ENCODE measurements around the gene PSMD1.

DNA sequence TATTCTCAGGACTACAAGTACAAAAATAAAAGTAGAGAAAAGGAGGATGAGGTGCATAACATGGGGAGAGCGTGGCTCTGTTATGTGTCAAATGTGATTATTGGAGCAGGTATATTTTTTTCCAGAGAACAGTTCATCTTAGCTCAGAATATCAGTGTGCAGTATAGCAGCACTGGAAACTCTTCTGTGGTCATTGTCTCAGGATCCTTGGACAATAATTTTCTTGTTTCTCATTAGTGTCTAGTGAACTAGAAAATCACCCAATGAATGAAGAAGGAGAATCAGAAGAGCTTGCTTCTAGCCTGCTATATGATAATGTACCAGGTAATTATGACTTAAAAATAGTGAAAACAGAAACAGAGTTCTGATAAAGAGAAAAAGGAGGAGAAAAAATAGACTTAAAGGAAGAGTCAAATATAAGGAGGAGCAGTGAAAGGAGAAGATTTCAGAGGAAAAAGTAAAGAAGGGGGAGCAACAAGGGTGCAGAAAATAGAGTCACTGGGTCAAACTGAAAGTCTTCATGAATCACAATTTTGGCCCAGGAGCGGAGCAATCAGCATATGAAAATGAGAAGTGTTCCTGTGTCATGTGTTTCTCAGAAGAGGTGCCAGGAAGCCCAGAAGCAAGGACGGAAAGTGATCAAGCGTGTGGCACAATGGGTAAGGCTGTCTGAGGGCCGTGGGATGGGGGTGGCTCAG lies 43.9 kb downstream of the SP140 start:
- RRBS, result no CpG with 5 or more reads among the region's 5 CpGs

GRCh38 chr2:230361502-230361860 lies 34.5 kb downstream of the SP140L start:
- RRBS, result no CpG with 5 or more reads among the region's 3 CpGs

DNA sequence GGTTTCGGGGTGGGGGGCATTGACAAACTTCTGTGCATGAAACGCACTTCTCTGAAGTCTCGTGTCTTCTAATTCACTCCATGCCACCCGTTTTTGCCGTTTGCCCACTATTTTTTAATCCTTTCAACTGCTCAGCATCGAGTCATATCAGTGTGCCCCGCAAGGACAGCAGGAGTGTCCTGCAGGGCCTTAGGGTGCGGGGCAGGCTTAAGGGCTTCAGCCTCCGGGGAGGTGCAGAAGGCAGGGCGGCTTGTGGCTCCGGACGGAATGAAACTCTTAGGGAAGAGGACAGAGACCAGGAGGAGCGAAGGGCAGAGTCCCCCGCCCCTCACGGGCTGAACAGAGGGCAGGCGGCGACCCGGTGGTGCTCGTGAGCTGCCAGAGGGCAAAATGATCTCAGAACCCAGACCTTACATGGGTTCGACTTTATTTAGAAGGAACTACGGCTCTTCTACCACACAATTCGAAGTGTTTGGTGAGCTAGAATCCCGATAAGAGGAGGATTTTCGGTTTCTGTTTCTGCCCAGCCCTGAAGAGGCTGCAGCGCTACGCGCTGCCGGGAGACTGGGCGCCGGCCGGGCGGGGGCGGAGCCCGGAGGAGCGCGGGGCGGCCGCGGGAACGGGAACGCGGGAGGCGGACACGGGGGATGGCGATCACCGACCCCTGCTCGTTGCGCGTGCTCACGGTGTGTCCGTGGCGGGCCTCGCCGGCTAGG lies 4.4 kb upstream of the SP100 start:
- RRBS, result 2% methylated on average over 22 of the region's 54 CpGs

- RRBS, result no CpG with 5 or more reads among the region's 4 CpGs
Measured at GRCh38 chr2:230439667-230440083, 23.7 kb downstream of the SP100 start.

GRCh38 chr2:230526165-230527112 lies 110.4 kb downstream of the SP100 start:
- RRBS, result no CpG with 5 or more reads among the region's 12 CpGs

- RRBS, result no CpG with 5 or more reads among the region's 11 CpGs
Measured at GRCh38 chr2:230643447-230644475, 68.9 kb upstream of the CAB39 start.

DNA sequence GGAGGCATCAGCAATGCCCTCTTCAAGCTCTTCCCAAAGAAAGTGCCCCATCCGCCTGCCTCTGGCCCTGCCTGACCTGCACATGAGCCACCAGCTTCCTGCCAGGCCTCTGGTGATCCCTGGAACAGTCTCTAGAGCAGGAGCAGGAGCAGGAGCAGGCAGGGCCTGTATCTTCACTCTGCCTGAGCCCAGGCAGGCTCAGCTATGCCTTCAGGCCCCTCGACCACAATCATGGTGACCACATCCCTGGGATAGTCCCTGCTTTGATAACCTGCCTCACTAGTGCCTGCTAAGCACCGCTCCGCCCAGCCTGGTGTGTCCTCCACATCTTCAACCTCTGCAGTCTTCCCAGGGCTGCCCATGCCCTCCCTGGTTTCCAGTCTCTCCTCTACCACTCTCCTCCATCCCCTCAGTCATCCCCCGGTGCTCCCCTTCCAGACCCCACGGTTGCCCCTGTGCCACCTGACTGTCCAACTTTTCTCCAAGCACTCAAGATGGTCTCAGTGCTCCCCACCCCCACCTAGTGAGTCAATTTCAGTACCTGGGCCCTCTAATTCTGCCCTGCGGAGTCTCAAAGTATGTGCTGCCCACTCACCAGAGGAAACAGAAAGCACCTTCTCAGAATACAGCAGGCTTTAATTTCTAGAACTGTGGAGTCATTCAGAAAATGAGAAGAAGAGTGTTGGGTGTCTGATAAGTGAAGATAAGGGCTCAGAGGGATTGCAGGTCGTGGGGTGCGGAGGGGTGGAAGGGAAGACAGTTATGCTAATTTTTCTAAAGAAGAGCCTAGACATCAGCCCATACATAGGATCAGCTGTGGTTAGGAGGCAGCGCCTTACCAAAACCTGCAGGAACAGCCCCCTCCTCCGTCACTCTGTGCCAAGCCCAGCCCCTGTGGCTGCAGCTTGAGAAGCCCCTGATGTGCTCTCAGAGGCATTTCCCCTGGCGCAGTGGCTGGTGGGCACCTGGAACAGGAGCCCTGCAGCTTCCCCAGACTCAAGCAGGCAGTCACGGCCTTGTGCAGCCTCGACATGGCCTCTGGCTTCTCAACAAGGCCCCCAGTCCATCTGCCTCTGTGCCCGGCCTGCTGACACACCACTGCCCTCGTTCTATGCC lies 53.6 kb upstream of the CAB39 start:
- RRBS, result 69% methylated on average over 2 of the region's 16 CpGs

DNA sequence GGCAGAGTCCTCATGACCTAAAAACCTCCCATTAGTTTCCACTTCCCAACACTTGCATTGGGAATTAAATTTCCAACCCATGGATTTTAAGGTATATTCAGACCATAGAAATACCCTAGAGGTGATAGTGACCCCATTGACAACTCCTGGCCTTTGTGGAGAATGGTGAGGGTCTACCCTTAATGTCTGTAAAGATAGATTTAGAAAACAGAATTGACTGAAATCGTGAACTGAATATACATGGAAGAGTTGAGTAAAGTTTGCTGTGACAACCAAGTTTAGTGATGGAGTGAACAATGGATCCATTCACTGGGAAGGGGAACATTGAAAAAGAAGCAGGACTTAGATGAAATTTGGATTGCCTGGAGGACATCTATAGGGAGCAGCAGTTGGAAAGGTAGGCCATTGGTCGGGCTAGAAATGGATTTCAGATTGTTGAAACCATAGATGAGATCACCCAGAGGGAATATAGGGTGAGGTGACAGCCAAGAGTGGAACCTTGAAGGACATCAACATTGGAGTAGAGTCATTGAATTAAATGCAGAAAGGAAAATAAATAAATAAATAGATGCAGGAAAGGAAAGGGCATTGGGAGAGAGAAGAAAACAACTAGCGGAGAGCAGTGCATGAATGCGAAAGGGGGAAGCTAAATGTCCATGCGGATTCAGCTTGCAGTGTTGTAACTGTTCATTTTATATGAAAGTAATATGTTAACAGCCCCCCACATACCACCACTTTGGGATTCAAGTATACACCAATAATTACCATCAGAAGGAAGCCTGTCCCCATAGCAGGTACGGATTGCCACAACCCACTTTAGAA lies 40.1 kb downstream of the CAB39 start:
- RRBS, result no CpG with 5 or more reads among the region's 6 CpGs

DNA sequence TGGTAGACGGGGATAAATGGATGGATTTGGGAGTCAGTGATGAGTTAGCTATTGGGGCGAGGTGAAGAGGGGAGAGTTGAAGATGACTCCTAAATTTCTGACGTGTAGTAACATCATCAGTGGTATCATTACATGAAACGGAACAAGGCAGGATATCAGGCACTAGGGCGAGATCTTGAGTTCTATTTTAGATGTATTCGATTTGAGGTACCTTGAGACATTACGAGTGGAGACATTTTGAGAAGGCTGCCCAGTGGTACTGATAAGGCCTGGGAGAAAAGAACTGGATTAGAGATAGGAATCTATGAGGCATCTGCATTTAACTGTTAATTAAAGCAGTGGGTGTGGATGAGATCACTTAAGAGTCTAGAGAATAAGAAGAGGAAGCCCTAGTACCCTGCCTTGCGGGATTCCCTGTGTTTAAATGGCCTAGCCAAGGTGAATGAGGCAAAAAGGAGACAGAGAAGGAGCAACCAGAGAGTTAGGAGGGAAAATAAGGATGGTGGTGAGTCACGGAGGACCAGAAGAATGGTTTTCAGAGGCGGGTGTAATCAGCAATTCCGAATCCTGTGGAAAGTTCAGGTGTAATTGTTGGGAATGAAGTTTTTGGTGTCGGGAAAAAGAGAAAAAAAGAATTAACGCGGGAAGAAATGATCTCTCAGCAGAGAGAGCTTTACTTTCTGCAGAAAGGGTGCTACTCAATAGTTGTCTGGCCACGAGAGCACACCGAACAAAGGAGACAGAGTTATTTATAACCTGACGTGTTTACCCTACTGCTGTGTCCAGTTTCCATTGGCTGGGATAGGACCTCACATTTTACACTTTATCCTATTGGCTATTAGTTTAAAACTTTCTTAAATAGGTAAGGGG lies 71.7 kb downstream of the CAB39 start:
- RRBS, result no CpG with 5 or more reads among the region's 17 CpGs

DNA sequence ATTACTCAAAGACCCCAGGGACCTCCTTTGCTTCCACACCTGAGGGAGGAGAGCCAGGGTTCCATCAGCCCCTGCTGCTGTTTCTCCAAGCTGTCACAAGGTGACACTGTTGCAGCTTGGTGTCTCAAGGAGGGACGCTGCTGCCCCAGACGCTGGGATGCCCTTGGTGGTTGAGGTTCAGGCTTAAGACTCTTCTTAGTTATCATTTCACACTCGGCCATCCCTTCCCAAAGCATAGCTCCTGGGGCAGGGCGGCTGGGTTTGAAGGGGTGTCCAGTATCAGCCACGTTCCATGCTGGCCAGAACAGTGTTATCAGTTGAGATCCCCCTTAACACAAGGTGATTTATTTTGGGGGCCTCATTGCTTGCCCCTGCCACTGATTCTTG lies 22.8 kb downstream of the GPR55 start:
- RRBS, result no CpG with 5 or more reads among the region's 5 CpGs

- RRBS, result 29% methylated on average over 4 of the region's 16 CpGs
Measured at GRCh38 chr2:230905271-230905727, 19.7 kb downstream of the GPR55 start.

DNA sequence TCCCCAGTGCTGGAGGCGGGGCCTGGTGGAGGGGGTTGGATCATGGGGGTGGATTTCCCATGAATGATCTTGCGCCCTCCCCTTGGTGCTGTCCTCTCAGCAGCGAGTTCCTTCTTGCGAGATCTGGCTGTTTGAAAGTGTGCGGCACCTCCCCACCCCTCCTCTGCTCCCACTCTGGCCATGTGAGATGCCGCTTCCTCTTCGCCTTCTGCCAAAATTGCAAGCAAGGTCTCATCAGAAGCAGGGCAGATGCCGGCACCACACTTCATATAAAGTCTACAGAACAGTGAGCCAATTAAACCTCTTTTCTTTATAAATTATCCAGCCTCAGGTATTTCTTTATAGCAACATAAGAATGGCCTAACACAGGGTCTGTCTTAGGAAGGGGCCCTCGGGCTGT lies 18.6 kb upstream of the GPR55 start:
- RRBS, result no CpG with 5 or more reads among the region's 9 CpGs

DNA sequence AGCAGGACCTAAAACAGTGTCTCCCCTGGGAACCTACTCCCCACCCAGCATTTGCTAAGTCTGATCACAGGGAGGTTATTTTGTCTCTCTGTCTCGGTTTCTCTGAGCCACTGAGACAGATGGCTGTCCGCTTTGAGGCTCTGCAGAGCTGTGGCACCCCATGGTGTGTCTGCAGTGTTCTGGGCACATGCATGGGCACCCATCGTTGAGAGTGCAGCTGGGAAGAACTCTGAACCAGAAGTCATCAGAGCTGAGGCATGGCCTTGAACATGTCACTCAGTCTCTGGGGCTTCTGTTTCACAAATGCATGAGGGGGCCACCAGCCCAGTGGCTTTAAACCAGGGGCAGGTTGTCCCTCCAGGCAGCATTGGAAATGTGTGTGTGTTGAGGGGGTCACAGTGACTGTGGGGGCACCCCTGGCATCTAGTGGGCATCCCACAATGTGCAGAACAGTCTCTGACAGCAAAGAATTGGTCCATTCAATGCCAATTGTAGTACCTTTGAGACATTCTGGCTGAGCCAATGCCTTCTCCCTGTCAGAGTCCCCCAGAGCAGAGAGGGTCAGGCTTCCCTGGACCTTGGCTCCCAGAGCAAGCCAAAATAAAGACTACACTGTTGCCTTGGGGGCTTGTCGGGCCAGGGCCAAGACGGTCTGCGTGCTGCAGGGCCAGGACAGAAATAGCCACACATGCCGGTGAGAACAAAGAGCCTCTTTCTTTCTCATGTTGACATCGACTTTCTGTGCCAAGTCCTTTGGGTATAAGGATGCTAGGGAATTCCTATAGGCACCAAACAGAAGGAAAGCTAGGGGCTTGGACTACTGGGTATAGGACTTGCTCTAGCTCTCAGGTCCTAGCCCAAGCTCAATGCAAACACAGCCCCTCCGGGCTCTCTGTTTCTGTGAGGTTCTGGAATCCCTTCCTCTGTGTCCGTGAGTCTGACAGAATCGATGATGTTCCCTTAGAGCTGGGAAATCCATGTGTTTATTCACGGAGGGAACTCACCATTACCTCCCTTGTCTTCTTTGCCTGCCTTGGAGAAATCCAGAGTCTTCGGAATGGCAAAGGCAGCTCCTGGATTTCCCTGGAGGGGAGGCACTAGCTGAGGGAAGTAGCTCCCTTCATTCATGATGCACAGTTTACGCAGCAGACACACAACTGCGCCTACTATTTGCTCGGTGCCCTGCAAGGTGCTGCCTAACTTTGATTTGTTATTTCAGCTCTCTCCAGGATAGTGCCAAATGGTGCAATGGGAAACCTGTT lies 9.1 kb upstream of the PSMD1 start:
- RRBS, result no CpG with 5 or more reads among the region's 16 CpGs

DNA sequence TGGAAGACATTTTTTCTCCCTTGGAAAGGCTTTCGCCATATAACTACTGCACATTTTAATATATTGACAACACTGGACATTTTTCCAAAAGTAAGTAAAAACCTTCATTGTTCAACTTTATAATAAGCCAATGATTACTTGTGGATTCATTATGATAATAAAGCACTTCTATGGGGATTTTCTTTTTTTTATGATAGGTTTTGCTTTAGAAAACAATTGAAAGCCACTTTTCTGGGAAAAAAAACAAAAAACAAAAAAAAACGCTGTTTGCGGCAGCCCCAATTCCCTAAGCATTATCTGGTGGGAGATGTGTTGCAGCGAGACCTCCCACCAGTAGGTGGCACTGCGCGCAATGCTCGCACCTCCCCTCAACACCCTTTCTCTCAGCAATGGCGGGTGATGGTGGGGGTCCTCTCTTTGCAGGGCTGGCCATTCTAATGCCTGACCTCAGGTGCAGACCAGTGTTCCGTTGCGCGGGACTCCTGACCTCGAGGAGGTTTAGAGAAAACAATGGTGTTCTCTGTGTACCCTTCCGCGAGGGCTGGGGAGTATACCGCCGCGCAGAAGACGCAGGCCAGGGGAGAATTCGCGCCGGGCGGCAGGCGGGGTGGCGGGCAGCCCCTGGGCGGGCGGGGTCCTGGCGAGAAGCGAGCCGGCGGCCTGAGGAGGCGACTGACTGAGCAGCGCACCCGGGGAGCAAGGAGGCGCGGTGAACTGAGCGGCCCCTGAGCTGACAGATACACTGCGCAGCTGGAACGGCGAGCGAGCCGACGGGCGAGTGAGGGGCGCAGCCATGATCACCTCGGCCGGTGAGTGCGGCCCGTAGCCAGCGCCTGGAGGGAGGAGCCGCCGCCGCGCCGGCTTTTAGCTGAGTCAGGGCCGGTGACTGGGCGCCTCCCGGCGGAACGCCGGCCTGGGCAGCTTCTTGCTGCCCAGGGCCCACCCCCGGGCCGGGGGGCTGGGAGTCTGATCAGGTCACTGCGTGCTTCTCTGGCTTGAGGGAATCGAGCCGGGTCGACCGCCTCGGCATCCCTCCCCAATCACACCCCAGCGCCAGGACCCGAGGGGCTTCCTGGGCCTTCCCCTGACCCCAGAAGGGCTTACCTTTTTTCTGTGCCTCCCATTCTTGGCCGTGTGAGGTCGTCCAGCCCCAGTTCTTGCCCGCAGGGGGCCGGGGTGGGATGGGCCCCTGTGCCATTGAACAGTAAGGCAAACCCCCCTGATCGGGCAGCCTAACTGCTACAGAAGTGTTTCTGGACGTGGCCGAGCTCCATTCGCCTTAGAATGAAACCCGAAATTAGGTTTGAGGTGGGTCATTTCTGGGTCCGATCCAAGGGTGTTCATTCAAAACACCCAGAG lies at the start of gene PSMD1:
TSS of gene PSMD1 (plus strand) at position 635 of the 1,359 bp plus-strand sequence.
- RRBS, result 2% methylated on average over 26 of the region's 80 CpGs

DNA sequence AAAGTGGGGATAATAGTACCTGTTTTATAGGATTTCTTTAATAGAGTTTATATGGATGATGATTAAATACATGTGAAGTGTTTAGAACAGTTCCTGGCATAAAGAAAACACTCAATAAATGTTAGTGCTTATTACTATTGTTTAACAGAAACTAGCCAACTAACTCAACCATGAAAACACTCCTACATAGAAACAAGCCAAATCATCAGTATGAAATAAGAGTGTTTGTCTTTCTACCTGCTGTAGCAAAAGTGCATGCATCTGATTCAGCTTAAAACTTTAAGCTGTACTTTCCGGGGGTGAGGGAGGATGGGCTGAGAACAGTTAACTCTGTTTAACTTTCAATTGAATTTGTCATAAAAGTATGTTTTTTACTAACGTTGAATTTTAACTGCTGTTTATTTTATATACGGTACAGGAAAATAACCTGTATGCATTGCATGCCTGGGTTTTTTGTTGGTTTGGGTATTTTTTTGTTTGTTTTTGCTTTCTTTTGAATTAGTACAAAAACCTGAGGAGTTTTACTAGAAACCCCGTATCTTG lies 6.7 kb downstream of the HTR2B start:
- RRBS, result no CpG with 5 or more reads among the region's 4 CpGs

DNA sequence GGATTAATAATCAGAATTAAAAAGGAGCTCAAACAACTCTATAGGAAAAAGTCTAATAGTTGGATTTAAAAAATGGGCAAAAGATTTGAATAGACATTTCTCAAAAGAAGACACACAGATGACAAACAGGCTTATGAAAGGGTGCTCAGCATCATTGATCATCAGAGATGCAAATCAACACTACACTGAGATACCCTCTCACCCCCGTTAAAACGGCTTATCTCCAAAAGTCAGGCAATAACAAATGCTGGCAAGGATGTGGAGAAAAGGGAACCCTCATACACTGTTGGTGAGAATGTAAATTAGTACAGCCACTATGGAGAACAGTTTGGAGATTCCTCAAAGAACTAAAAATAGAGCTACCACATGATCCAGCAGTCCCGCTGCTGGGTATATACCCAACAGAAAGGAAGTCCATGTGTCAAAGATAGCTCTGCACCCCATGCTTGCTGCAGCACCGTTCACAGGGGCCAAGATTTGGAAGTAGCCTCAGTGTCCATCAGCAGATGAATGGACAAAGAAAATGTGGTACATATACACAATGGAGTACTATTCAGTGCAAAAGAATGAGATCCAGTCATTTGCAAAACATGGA lies 46.7 kb upstream of the B3GNT7 start:
- RRBS, result no CpG with 5 or more reads among the region's 4 CpGs

DNA sequence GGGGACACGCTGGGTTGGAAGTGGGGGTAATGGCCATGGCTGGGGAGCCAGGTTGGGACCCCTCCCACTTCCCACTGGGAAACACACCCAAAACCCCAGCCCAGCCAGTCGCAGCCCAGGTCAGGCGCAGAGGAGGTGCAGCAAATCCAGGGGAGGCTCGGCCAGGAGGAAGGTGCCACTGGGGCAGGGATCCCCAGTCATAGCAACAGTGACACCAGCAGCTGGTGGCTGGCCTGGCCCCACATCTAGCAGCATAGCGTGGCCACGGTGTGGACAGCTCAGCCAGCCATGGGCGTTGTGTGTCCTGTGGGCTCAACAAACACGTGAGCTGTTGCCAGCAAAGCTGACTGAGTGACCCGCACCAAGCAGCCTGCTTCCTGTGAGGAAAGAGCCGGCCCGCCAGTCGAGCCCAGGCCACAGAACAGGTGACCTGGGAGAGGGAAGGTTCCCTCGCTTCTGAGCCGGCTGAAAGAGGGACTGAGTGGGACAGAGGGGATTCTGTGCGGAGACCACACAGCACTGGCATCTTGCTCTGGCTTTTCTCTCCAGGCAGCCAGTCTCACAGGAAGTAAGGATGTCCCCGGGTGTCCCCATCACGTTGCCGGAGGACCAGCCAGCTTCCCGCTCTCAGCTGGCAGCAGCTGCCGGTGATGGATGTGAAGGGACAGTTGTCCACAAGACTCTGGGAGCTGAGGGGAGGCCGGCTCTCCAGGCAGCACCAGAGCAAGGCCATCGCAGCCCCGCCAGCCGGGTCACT lies 24.4 kb upstream of the B3GNT7 start:
- RRBS, result 89% methylated on average over 12 of the region's 24 CpGs

DNA sequence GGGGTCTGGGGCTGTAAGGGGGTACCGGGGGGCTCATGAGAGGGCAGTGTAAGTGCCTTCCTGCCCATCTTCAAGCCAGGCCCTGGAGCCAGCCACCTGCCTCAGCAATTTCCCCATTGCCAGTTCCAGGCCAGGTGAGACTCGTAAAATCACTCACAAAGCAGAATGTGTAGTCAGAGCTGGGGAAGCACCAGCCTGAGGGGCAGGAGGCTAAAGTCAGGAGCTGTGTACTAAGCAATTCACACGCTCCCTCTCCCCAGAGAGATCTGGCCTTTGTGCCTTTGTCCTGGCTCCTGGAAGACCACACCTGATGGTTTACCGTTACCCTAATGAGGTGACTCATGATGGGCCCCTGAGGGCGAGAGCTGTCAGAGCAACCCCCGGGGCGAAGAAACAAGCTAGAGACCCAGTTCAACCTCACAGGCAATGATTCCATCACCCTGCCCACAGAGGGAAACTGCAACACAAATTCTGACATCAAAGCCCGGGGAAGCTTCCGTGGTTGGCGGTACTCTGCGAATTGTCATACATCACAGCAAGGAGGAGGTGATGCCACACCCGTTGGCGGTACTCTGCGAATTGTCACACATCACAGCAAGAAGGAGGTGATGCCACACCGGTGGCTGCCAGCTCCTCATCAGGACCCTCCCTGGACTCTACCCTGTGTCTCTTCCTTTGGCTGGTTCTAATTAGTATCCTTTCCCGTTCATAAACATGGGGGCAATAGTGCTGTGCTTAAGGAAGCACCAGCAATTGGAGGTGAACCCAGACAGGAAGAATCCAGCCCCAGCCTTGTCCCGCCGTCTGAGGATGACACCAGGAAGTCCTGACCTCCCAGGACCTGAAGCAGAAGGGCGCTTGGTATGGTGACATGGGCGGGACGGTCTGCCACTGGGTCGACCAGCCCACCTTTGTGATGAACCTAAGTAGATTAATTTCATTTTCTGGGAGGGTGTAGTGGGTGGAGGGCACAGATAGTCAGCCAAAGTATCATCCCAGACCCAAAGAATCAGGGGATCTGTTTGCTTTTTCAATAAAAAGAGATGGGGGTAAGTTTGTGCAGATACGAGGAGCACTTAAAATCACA lies 30.5 kb downstream of the B3GNT7 start:
- RRBS, result 32% methylated on average over 3 of the region's 23 CpGs

DNA sequence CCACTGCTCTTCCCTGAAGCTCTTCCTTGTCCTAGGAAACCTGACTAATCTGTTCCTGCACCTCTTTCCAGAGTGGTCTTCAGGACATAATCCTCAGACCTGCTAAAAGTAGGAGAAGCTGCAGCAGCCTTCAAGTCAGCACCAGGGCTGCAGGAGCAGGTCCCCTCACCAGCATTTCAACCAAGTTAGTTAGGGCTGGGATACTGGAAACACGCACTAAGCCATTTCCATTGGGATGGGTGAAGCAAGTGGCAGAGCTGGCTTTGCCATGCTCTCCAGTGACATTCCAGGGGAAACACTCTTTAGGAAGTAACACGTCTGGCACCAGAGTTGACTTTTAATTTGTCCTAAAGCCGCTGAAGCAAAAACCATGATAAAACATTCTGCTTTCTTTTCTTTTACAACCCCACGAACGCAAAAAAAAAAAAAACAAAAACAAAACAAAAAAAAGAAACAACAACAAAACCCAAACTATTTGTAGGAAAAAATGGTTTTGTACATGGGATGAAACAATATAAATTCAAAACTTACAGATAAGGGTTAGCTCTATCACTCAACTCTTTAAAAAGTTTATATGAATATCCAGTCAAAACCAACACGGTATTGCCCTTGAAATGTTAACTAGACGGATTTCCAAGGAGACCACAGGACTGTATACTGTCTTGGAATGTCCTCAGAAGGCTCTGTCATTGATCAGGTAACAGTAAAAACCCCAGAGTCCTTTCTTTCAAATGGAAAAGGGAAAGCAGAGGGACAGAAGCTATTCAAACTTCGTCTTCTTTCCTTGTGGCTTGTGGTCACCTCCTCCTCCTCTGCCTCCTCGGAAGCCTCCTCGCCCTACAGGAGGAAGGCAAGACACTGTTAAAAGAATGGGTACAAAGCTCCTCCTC lies 9.6 kb downstream of the NCL start:
- RRBS, result no CpG with 5 or more reads among the region's 10 CpGs